Measurements from ENCODE around the gene DZANK1.

DNA sequence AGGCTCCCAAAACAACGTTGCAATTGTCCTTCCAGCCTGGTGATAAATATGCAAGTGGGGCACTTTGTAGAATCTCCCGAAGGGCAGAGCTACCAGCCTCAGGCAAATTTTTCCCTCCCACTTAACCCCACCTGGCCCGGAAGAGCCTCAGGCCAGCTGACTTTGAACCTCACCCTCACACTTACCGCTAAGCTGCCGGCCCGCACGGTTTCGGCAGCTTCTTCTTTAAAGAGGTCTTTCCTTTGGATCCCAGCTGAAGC is 2.5 kb downstream of the OVOL2 start:
- RAMPAGE, long total RNA: no peak
- RRBS: 8% methylated on average over 3 of the region's 8 CpGs
PRO-cap:
- standard: no peak
- CoPRO, capped RNA only, 2 experiments: no peak in any of the 2 experiments
- CoPRO, capped and uncapped RNA, 2 experiments: no peak in any of the 2 experiments
- CoPRO, uncapped RNA only, 2 experiments: no peak in any of the 2 experiments
CAGE:
- cytosol, long polyA plus RNA: no peak
- long polyA plus RNA: no peak
- nucleolus, long total RNA: no peak
- nucleus, long polyA plus RNA: no peak

- RAMPAGE, long total RNA: no peak
- RRBS: no CpG with 5 or more reads among the region's 2 CpGs
PRO-cap:
- standard: no peak
- CoPRO, capped RNA only, 2 experiments: no peak in any of the 2 experiments
- CoPRO, capped and uncapped RNA, 2 experiments: no peak in any of the 2 experiments
- CoPRO, uncapped RNA only, 2 experiments: no peak in any of the 2 experiments
CAGE:
- cytosol, long polyA plus RNA: no peak
- long polyA plus RNA: no peak
- nucleolus, long total RNA: no peak
- nucleus, long polyA plus RNA: no peak
Measured at GRCh38 chr20:18328891-18329158, 40.5 kb downstream of the ZNF133 start.

- RAMPAGE, long total RNA: no peak
- RRBS: 1% methylated on average over 16 of the region's 41 CpGs
PRO-cap:
- standard: bidirectional peak, plus-strand start at chr20:18467390, minus-strand start at chr20:18467003
- CoPRO, capped RNA only, 2 experiments: peak in 2 of 2 experiments; most common plus-strand start chr20:18466831 (in 1); most common minus-strand start chr20:18466774 (in 2)
- CoPRO, capped and uncapped RNA, 2 experiments: no peak in any of the 2 experiments
- CoPRO, uncapped RNA only, 2 experiments: no peak in any of the 2 experiments
CAGE:
- cytosol, long polyA plus RNA: no peak
- long polyA plus RNA: no peak
- nucleolus, long total RNA: no peak
- nucleus, long polyA plus RNA: no peak
Measured at GRCh38 chr20:18466447-18467249, at the start of gene DZANK1. Gene DZANK1, minus strand, starts transcription at chr20:18467030.

DNA sequence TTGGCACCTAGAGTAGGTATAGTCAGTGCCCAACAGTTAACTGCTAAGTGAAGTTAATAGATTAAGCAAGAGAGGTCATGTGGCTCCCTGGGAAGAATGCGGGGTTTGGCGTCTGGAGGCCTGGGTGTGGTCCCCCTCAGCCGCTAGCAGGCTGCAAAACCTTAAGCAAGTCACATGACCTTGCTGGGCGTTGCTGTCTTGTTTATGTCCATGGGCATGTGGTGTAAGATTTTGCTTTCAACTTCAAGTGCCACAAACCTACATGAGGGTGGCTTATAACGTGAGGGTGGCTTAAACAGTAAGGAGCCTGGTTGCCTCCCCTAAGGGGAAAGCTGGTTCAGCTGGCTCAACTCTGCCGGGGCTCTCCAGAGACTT is 75.5 kb upstream of the SCP2D1 start:
- RAMPAGE, long total RNA: no peak
- RRBS: no CpG with 5 or more reads among the region's 6 CpGs
PRO-cap:
- standard: no peak
- CoPRO, capped RNA only, 2 experiments: no peak in any of the 2 experiments
- CoPRO, capped and uncapped RNA, 2 experiments: no peak in any of the 2 experiments
- CoPRO, uncapped RNA only, 2 experiments: no peak in any of the 2 experiments
CAGE:
- cytosol, long polyA plus RNA: no peak
- long polyA plus RNA: no peak
- nucleolus, long total RNA: no peak
- nucleus, long polyA plus RNA: no peak

- RAMPAGE, long total RNA: no peak
- RRBS: no CpG with 5 or more reads among the region's 9 CpGs
PRO-cap:
- standard: no peak
- CoPRO, capped RNA only, 2 experiments: no peak in any of the 2 experiments
- CoPRO, capped and uncapped RNA, 2 experiments: no peak in any of the 2 experiments
- CoPRO, uncapped RNA only, 2 experiments: no peak in any of the 2 experiments
CAGE:
- cytosol, long polyA plus RNA: no peak
- long polyA plus RNA: no peak
- nucleolus, long total RNA: no peak
- nucleus, long polyA plus RNA: no peak
Measured at GRCh38 chr20:18983974-18984673, 170.5 kb downstream of the SCP2D1 start.

DNA sequence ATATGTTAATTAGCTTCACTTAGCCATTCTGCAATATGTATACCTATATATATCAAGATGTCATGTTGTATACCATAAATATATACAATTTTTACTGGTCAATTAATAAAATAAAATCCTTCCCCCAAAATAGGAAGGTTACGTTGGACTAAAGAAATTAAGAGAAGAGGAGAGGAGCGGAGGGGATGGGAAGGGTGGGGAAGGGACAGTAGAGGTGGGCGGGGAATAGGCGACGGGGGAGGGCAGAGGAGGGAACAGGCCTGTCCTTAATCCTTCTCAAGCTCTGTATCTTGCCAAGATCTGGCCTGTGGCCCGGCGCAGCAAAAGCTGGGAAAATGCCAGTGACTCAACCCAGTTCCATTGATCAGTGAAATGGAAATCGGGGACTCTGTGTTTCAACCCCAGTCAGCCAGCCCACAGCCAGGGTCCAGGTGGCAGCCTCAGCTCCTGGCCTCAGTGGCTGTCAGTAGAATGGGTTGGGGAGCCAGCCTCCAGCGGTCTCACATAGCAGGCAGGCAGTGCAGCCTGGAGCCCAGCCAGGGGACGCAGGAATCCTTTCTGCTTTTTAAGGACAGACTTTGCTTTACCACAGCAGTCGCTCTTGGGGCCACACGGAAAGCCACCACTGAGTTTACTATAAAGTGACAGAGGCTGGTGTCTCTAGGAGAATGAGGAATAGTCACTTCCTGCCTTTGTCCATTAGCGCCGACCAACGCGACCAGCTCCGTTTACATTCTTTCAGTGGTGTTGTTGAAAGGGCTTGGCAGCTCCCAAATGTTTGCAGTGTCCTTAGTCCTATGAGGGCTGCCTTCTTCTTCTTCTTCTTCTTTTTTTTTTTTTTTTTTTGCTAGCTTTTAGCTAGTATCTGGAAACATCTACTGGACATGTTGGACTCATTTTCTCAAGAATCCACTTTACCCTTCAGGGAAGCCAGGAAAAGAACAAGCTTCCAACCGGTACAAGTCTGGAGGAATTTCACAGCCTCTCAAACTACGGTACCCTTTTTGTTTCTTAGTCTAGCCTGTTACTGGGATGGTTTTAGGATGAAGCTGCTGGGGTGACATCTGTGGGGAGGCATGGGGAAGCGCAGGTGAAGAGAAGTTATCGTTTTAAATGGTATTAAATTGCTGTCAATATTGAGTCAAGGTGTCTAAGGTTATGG is 128.1 kb downstream of the RIN2 start:
- RAMPAGE, long total RNA: no peak
- RRBS: no CpG with 5 or more reads among the region's 21 CpGs
PRO-cap:
- standard: no peak
- CoPRO, capped RNA only, 2 experiments: no peak in any of the 2 experiments
- CoPRO, capped and uncapped RNA, 2 experiments: no peak in any of the 2 experiments
- CoPRO, uncapped RNA only, 2 experiments: no peak in any of the 2 experiments
CAGE:
- cytosol, long polyA plus RNA: no peak
- long polyA plus RNA: no peak
- nucleolus, long total RNA: no peak
- nucleus, long polyA plus RNA: no peak

- RAMPAGE, long total RNA: no peak
- RRBS: no CpG with 5 or more reads among the region's 14 CpGs
PRO-cap:
- standard: no peak
- CoPRO, capped RNA only, 2 experiments: no peak in any of the 2 experiments
- CoPRO, capped and uncapped RNA, 2 experiments: no peak in any of the 2 experiments
- CoPRO, uncapped RNA only, 2 experiments: no peak in any of the 2 experiments
CAGE:
- cytosol, long polyA plus RNA: no peak
- long polyA plus RNA: no peak
- nucleolus, long total RNA: no peak
- nucleus, long polyA plus RNA: no peak
Measured at GRCh38 chr20:19887883-19888770, 129.0 kb upstream of the NAA20 start.

GRCh38 chr20:19889900-19890204 is 127.3 kb upstream of the NAA20 start:
- RAMPAGE, long total RNA: no peak
- RRBS: no CpG with 5 or more reads among the region's 2 CpGs
PRO-cap:
- standard: no peak
- CoPRO, capped RNA only, 2 experiments: no peak in any of the 2 experiments
- CoPRO, capped and uncapped RNA, 2 experiments: no peak in any of the 2 experiments
- CoPRO, uncapped RNA only, 2 experiments: no peak in any of the 2 experiments
CAGE:
- cytosol, long polyA plus RNA: no peak
- long polyA plus RNA: no peak
- nucleolus, long total RNA: no peak
- nucleus, long polyA plus RNA: no peak

DNA sequence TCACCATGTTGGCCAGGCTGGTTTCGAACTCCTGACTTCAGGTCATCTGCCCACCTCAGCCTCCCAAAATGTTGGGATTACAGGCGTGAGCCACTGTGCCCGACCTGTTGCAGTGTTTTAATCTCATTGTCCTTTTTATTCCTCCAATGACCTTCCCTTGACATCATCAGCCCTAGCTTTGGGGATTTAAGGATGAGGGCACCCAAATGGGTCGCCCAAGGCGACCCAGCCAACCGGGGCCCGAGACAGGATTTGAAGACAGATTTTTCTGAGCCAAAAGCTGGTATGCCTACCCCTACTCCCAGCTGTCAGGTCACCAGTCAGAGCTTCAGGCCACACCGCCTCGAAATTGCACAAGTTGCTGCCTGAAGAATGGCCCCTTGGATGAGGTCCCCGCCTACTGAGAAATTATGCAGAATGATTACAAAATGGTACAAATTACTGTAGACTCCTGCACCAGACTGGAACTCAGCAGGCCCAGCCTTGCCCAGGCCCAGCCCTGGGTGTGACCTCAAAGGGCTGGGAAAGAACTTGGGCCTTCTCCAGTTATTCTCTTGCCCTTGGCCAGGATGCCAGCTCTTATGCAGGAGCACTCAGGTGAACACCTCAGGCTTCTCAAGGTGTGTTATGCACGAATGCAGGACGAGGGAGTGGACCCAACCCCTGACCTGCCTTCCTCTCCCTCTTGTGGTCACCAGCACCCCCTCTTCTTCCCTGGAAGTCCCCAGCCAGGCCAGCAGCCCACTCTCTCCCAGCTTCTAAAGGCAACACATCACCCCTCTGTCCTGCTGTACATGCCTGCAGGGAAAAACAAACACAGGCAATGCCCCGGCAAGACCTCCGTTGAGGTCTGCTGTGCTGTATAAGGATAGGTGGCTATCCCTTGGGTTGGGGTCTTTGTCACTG is 88.8 kb upstream of the NAA20 start:
- RAMPAGE, long total RNA: no peak
- RRBS: no CpG with 5 or more reads among the region's 14 CpGs
PRO-cap:
- standard: no peak
- CoPRO, capped RNA only, 2 experiments: no peak in any of the 2 experiments
- CoPRO, capped and uncapped RNA, 2 experiments: no peak in any of the 2 experiments
- CoPRO, uncapped RNA only, 2 experiments: no peak in any of the 2 experiments
CAGE:
- cytosol, long polyA plus RNA: no peak
- long polyA plus RNA: no peak
- nucleolus, long total RNA: no peak
- nucleus, long polyA plus RNA: no peak

DNA sequence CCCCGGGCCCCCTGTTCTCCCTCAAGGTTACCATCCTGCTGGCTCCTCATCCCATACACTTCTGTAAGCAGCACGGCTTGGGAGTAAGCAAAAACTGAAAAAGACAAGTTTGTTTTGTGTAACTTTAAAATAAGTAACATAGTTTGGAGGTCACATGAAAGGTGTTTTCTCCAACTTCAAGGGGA is 40.9 kb upstream of the NAA20 start:
- RAMPAGE, long total RNA: no peak
- RRBS: no CpG with 5 or more reads among the region's 2 CpGs
PRO-cap:
- standard: no peak
- CoPRO, capped RNA only, 2 experiments: no peak in any of the 2 experiments
- CoPRO, capped and uncapped RNA, 2 experiments: no peak in any of the 2 experiments
- CoPRO, uncapped RNA only, 2 experiments: no peak in any of the 2 experiments
CAGE:
- cytosol, long polyA plus RNA: no peak
- long polyA plus RNA: no peak
- nucleolus, long total RNA: no peak
- nucleus, long polyA plus RNA: no peak

- RAMPAGE, long total RNA: no peak
- RRBS: no CpG with 5 or more reads among the region's 13 CpGs
PRO-cap:
- standard: no peak
- CoPRO, capped RNA only, 2 experiments: no peak in any of the 2 experiments
- CoPRO, capped and uncapped RNA, 2 experiments: no peak in any of the 2 experiments
- CoPRO, uncapped RNA only, 2 experiments: no peak in any of the 2 experiments
CAGE:
- cytosol, long polyA plus RNA: no peak
- long polyA plus RNA: no peak
- nucleolus, long total RNA: no peak
- nucleus, long polyA plus RNA: no peak
Measured at GRCh38 chr20:19992932-19993849, 24.0 kb upstream of the NAA20 start.

GRCh38 chr20:20002937-20004059 is 13.9 kb upstream of the NAA20 start:
- RAMPAGE, long total RNA: no peak
- RRBS: no CpG with 5 or more reads among the region's 27 CpGs
PRO-cap:
- standard: no peak
- CoPRO, capped RNA only, 2 experiments: no peak in any of the 2 experiments
- CoPRO, capped and uncapped RNA, 2 experiments: no peak in any of the 2 experiments
- CoPRO, uncapped RNA only, 2 experiments: no peak in any of the 2 experiments
CAGE:
- cytosol, long polyA plus RNA: no peak
- long polyA plus RNA: no peak
- nucleolus, long total RNA: no peak
- nucleus, long polyA plus RNA: no peak

- RAMPAGE, long total RNA: no peak
- RRBS: no CpG with 5 or more reads among the region's 6 CpGs
PRO-cap:
- standard: no peak
- CoPRO, capped RNA only, 2 experiments: no peak in any of the 2 experiments
- CoPRO, capped and uncapped RNA, 2 experiments: no peak in any of the 2 experiments
- CoPRO, uncapped RNA only, 2 experiments: no peak in any of the 2 experiments
CAGE:
- cytosol, long polyA plus RNA: no peak
- long polyA plus RNA: no peak
- nucleolus, long total RNA: no peak
- nucleus, long polyA plus RNA: no peak
Measured at GRCh38 chr20:20018003-20018309, 794 bp downstream of the NAA20 start.

GRCh38 chr20:20085654-20086323 is 33.5 kb downstream of the CFAP61 start:
- RAMPAGE, long total RNA: no peak
- RRBS: no CpG with 5 or more reads among the region's 4 CpGs
PRO-cap:
- standard: no peak
- CoPRO, capped RNA only, 2 experiments: no peak in any of the 2 experiments
- CoPRO, capped and uncapped RNA, 2 experiments: no peak in any of the 2 experiments
- CoPRO, uncapped RNA only, 2 experiments: no peak in any of the 2 experiments
CAGE:
- cytosol, long polyA plus RNA: no peak
- long polyA plus RNA: no peak
- nucleolus, long total RNA: no peak
- nucleus, long polyA plus RNA: no peak

- RAMPAGE, long total RNA: no peak
- RRBS: no CpG with 5 or more reads among the region's 9 CpGs
PRO-cap:
- standard: no peak
- CoPRO, capped RNA only, 2 experiments: no peak in any of the 2 experiments
- CoPRO, capped and uncapped RNA, 2 experiments: no peak in any of the 2 experiments
- CoPRO, uncapped RNA only, 2 experiments: no peak in any of the 2 experiments
CAGE:
- cytosol, long polyA plus RNA: no peak
- long polyA plus RNA: no peak
- nucleolus, long total RNA: no peak
- nucleus, long polyA plus RNA: no peak
Measured at GRCh38 chr20:20549192-20549916, 163.1 kb downstream of the RALGAPA2 start.

DNA sequence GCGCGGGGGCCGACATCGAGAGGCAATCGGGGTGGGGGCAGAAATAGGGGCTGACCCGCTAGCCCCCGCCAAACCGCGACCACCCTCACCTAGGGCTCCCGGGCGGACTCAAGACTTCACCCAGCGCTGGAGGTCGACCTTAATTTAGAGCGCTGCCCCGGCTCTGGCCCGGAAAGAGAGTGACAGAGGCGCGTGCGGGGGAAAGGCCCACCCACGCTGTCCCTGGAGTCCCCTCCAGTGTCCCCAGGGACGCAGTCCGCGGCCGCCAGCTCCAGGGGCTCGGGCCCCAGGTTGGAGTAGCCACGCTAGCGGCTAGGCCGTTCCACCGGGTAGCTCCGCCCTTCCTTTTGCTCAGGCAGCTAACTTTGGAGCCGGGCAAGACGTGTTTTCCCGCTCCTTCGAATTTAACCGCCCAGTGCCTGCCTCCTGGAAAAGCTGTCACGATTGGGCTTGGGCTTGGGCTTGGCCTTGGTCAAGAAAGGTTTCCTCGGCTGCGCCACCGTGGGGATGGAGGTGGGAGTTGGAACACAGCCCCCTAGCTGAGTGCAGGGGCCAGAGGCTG is 24.5 kb upstream of the KIZ start:
- RAMPAGE, long total RNA: no peak
- RRBS: 92% methylated on average over 6 of the region's 39 CpGs
PRO-cap:
- standard: no peak
- CoPRO, capped RNA only, 2 experiments: no peak in any of the 2 experiments
- CoPRO, capped and uncapped RNA, 2 experiments: no peak in any of the 2 experiments
- CoPRO, uncapped RNA only, 2 experiments: no peak in any of the 2 experiments
CAGE:
- cytosol, long polyA plus RNA: no peak
- long polyA plus RNA: no peak
- nucleolus, long total RNA: no peak
- nucleus, long polyA plus RNA: no peak

- RAMPAGE, long total RNA: no peak
- RRBS: no CpG with 5 or more reads among the region's 4 CpGs
PRO-cap:
- standard: no peak
- CoPRO, capped RNA only, 2 experiments: no peak in any of the 2 experiments
- CoPRO, capped and uncapped RNA, 2 experiments: no peak in any of the 2 experiments
- CoPRO, uncapped RNA only, 2 experiments: no peak in any of the 2 experiments
CAGE:
- cytosol, long polyA plus RNA: no peak
- long polyA plus RNA: no peak
- nucleolus, long total RNA: no peak
- nucleus, long polyA plus RNA: no peak
Measured at GRCh38 chr20:21472948-21473328, 40.9 kb downstream of the NKX2-2 start.

DNA sequence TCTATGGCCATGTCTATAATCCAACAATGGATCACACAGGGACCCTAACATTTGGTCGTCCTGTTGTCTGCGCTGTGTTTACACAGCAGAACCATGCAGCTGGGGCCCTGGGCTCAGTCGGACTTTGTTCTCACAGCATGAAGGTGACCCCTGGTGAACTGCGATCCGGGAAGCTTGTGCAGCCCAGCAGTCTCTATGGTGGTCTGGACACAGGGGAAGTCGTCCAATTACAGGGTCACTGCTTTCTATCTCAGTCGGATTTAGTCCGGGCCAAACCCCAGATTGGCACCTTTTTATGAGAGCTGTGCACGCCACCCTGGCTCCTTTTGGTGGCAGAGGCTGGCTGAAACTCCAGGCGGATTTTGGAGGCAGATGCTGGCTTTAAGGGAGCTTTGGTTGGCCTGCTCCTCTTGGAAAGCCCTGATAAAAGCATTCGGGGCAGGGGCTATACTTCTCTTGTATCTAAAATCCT is 153.5 kb downstream of the FOXA2 start:
- RAMPAGE, long total RNA: no peak
- RRBS: 87% methylated on average over 3 of the region's 11 CpGs
PRO-cap:
- standard: no peak
- CoPRO, capped RNA only, 2 experiments: no peak in any of the 2 experiments
- CoPRO, capped and uncapped RNA, 2 experiments: no peak in any of the 2 experiments
- CoPRO, uncapped RNA only, 2 experiments: no peak in any of the 2 experiments
CAGE:
- cytosol, long polyA plus RNA: no peak
- long polyA plus RNA: no peak
- nucleolus, long total RNA: no peak
- nucleus, long polyA plus RNA: no peak

Data from K562 (cell line).